Type B pancreatic cell (in vitro differentiated cells): ENCODE results near the genes RSU1, STAM and MRC1.

GRCh38 chr10:15325598-15326120, 45.4 kb downstream of the FAM171A1 start:
- PRO-cap: no peak

DNA sequence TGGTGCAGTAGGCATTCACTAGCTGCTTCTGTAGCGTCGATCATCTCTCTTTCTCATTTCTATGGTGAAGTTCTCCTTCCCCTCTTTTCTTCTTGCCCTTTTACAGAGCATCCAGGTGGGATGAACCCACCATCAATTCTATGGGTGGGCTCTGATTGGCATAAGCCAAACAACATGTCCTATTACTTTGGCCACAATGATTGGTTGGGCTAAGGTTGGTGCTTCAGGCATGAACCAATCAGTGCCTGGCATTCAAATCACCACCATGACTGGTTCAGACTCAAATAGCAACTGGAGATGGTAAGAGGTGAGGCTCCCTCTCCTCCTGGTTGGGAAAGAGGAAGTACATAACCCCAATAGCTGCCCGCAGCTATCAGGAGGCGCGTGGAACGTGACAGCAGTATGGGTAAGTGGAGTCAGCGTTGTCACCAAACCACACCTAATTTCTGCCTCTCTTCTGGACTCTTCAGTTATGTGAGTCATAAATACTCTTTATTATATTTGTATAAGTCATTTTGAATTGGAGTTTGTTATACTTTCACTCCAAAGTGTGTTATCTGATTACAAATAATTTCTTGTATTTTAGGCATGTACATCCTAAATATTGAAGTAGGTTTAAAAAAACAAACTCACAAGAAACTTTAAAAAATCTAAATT, 17.9 kb upstream of the ITGA8 start:
- PRO-cap: no peak

DNA sequence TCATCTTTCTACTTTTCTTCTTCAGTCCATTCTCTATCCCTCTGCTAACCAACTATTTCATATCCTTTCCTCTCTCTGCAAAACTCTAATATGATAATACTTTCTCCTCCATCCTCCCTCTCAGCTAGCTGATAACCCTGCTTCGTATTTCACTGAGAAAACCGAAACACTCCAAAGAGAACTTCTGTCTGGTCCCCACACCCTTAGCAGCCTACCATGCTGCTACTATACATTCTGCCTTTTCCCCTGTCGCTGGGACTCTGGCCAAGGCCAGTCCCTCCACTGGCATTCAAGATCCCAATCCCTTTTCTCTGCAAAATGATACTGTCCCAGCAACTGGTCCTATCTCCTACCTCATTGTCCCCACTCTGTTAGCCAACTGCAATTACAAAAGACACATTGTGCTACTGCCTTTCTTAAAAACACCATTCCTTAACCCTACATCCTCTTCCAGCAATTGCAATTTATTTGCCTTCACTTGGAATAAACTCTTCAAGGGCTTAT, 113.6 kb upstream of the C1QL3 start:
- PRO-cap: no peak

DNA sequence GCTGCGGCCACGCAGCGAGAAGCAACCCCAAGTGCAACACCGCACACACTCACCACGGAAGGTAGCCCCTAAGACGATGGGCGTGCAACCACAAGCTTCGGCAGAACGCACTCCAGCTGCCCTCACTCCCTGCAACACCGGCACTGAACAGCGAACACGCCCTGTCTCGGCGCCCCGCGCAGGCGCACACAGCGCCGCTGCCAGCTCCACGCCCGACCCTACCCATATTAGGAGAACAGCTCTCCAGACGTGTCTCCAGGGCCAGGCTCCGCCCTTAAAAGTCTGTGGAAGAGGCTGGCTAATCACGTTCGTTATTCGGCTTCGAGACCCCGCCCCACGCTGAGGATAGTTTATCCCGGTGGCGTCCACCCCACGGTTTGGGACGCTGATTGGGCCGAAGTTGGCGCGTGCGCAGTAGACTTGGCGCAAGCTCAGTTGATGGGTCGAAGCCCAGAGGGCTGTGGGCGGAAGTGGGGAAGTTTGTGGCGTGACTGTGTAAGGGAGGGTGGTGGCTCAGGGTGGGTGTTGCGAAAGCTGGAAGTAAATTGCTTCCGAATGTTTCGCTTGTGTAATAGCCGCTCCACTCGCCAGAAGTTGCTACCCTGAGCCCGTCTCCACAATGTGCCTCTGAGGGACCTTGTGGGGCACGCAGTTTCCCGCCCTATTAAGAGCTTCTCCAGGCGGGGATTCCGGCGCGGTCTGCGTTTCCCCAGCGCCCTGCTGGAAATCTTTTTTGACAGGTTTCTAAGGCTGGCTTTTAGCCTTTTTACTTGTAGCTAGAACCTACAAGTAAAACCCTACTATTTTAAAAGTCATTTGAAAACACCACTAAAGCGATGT, at the start of gene RSU1:
RSU1 (minus strand) TSS at position 163 of the 840 bp plus-strand sequence.
- PRO-cap: unidirectional peak, minus-strand start at position 145 of the sequence; bidirectional peak, plus-strand start at position 590 of the sequence, minus-strand start at position 226 of the sequence; unidirectional peak, plus-strand start at position 667 of the sequence

DNA sequence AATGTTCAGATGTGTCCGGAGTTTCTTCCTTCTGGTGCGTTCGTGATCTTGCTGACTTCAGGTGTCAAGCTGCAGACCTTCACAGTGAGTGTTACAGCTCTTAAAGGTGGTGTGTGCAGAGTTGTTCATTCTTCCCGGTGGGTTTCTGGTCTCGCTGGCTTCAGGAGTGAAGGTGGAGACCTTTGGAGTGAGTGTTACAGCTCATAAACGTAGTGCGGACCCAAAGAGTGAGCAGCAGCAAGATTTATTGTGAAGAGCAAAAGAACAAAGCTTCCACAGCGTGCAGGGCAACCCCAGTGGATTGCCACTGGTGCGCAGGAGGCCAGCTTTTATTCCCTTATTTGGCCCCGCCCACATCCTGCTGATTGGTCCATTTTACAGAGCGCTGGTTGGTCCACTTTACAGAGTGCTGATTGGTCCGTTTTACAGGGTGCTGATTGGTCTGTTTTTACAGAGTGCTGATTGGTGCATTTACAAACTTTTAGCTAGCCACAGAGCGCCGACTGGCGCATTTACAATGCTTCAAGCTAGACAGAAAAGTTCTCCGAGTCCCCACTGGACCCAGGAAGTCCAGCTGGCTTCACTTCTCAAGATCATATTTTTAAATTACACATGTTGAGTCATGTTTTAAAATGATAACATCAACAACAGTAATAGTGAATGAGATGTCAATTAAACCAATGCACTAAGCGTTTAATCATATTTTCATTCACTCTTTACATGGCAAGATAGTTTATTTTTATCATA, 128.4 kb downstream of the CUBN start:
- PRO-cap: no peak

- PRO-cap: no peak
Observed at GRCh38 chr10:17003741-17004504, 125.7 kb downstream of the CUBN start.

DNA sequence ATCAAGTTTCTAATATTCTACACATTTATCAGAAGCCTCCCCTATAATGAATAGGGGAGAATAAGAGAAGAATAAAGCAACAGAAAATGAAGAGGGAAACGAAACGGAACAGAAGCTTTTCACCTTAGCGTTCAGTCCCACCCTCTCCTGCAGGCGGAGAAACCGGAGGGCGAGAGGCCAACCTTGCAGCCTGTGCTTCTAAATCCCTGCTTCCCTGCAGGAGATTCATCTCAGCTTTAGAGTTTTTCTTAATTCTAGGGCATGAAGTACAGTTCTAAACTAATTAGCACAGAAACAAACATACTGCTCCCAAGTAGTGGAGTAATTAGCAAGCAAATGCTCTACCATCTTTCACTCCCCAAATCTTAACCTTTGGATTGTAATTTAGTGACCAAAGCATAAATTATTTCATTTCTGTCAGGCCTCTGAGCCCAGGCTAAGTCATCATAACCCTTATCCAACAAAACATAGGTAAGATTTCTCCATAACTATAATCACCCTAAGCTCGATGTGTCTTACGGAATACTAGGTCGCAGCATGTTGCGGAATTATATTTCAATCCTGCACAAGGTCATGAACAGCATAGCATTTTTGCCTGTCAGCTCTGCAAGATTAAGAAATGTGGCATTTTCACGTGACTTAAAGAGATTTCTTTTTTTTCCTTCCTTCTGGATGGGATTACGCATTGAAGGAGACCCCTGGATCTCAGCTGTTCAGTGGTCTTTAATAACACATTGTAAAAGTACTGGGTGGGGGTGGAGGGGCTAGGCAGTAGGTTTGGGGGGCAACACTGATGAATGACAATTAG, 107.0 kb downstream of the CUBN start:
- PRO-cap: no peak

- PRO-cap: no peak
Observed at GRCh38 chr10:17214687-17215695, 13.1 kb upstream of the VIM start.

GRCh38 chr10:17230438-17230807, 2.4 kb downstream of the VIM start:
- PRO-cap: bidirectional peak, plus-strand start at chr10:17230648, minus-strand start at chr10:17230512

DNA sequence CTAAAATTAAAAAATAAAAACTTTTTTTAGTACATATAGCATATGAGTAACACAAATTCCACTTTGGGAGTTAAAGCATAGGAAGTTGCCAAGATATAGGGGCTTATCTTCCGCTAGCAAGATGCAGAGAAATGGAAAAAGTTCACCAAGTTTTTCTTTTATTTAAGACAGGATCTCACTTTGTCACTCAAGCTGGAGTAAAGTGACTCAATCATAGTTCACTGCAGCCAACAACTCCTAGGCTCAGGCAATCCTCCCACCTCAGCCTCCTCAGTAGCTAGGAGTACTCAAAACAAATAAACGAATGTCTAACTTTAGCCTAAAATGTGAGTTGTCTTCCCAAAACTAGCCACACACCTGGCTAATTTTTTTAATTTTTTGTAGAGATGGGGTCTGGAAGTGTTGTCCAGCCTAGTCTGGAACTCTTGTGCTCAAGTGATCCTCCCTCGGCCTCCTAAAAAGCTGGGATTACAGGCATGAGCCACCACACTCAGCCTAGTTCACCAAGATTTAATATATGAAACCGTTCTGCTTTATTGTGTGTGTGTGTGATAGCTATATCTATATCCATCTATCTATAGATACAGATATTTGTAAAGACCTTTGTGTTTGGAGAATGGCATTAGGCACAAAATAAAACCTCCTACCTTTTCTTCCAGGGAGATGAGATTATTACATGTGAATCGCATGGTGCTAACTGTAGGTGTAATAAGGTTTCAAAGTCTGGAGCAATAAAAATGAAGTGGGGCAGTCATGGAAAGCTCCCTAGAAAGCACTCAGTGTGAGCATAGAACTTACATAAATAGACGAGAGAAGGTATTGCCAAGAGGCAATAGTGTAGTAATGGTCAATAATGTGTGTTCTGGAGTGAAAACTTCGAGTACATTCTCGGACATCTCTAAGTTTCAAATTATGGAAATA, 10.1 kb downstream of the VIM start:
- PRO-cap: no peak

GRCh38 chr10:17431916-17432599, 22.3 kb downstream of the ST8SIA6 start:
- PRO-cap: no peak

DNA sequence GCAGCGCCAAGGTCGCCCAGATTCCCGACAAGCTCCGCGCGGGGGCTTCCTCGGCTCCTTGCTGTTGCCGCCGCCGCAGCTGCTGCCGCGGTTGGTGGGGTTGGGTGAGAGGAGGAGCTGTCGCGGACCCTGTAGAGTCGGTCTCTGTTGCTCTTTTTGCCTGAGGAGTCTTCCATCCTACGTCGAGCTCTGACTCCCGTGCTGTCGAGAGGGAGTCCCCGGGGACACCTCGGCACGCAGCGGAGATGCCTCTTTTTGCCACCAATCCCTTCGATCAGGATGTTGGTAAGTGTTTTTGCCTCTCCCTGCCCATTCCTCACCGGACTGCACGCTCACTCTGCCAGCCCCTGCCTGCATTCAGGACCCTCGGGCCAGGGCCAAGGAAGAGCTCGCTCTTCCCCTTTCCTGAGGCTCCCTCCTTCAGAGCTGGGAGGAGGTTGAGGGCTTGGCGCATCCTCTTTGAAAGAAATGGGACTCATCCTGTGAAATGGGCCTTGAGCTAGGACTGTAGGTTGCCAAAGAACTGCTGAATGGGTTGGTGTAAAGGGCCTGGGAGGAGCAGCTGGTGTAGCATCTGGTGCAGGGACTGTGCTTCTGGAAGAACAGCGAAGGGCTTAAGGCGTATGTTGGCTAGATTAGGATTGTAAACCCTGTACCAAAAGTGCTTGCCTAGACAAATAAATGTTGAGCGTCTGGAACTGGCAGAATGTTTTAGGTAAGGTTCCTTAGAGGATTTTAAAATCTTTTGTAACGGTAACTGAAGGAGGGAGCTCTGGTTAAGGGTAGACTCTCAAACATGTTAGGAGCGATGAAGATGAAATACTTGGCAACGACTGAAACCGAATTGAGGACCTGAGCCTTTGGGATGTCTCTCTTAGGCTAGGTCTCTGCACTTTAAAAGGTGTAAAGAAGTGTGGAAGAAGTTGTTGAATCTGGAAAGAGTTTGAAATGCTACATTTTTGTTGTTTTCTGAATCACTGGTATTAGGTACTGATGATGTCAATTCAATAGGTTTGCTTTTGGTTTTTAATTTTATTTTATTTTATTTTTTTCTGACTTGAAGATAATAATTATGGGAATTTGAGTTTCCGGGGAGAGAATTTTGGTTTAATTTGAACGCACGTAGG, at the start of gene STAM:
STAM (plus strand) TSS at position 57 of the 1,127 bp plus-strand sequence.
- PRO-cap: bidirectional peak, plus-strand start at position 88 of the sequence, minus-strand start outside the sequence

DNA sequence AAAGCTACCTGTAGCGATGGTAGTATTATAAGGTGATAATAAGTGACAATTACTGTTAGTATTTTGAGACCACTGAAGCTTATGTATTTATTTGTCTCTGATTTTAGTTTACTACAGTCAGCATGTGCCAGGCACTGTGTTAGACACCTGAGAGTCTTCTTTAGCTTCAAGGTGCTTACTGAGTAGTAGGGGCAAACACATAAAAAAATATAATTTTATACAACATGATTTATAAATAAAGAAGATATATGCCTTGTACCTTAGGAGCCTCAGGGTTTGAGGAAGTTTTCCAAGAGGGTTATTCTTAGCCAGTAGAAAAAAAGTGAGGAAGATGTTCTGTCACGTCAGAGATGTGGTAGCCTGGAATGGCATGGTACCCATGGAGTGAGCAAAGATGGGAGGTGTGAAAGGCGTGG, 40.7 kb upstream of the TMEM236 start:
- PRO-cap: no peak

DNA sequence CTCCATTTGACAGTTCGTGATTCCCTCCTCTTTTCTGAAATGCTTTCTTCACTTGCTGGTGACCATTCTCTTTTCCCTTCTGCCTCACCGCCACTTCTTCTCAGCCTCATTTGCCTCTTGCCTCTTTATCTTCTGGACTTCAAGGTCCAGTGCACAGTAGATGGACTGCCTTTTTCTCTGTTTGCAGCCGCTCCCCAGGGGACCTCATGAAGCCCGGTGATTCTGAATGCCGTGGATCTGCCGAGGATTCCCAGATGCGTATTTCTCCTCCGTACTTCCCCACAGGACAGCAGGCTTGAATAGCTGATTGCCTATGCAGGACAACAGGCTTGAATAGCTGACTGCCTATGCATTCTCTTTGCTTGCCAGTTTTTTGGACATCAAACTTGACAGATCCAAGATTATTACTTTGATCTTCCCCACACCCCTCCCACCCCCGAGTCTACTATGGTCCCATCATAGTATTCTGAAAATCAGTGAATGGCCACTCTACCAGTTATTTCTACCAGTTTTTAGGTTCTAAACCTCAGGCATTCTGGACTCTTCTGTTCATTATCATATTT, 38.8 kb upstream of the TMEM236 start:
- PRO-cap: no peak

DNA sequence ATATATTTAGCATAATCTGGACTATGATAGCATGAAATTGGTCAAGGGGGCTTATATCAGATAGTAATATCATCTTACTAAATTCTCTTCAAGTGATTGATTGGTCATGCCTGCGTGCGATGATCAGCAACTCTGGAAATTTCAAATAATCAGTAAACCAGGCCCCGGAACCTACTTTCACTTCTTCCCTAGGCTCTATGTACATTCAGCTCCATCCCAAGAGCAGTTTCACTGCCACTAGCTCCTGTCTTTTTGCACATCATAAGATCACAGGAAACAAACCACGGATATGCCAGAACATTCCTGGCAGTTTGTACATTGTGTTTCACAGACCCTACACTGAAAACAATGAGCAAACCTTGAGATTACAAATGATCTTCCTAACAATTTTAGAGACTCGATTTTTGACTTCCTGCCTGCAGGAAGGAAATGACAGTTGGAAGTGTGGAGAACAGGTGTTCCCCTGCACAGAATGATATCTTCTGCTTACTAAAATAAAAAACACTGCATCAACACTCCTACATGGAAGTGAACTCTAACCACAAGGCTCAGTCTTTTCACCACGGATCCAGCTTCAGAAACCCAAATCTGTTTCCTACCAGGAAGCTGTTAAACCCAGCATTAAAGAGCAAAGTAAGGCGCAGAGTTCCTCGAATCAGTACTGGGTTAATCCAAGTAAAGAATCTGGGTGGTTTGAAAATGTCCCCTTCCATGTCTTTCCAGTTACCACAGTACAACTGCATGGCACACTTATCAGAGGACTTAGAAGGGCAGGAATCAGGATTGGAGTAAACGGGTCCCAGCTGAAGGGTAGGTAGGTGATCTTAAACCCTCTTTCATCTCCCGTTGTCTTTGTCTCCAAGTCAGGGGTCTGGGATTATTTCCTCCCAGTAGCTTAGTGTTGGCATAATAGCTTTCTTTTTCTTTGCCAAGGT, 7.5 kb upstream of the TMEM236 start:
- PRO-cap: no peak

DNA sequence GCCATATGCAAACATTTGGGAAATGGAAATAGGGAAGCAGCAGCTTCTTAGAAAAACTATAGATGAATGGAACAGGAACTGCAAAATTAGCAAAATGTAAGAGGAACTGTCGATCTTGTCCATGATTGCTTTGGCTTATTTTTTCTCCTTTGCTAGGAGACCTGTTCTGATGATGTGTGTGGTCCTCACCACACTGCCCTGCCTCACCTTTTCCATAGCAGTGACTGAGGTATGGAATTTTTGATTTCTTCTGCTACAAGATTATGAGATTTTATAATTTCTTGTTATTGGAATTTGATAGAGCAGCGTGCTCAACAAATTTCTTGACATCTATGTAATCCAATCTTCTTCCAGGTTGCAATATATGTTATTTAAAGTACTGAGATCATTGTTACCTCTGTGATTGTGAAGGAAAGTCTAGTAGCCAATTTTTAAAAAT, 19.2 kb downstream of the TMEM236 start:
- PRO-cap: no peak

DNA sequence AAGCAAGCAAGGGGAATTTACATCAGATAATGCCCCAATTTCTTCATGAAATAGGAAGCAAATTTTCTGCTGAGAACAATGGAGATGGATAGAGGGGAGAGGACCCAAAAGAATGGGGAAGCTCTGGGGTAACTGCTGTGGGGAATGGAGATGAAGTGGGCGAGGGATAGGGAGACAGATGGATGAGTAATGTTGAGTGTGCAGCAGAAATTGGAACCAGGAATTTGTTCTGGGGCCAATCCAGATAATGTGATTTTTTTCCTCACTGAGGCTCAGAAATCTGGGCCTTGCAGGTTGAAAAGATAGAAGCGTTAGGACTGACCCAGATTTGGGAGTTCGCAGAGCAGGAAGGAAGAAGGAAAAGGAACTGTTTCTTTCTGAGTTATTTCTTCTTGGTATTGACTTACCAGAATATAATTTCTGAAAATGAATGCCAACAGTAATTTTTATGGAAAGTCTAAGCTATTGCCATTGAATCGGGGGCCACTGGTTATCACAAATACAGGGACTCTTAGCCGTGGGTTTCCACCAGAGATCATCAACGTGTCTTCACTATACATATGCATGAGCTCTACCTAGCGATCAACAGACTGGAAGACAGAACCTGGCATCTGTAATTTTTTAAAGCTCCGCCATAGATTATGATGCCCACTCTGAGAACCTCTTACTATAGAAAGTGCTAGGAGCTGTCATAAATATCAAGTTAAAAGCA, 24.3 kb upstream of the MRC1 start:
- PRO-cap: no peak

GRCh38 chr10:17808877-17809871, at the start of gene MRC1:
Gene MRC1, plus strand, starts transcription at chr10:17809348.
- PRO-cap: no peak

- PRO-cap: no peak
Observed at GRCh38 chr10:17859680-17860230, 50.6 kb downstream of the MRC1 start.

- PRO-cap: no peak
Observed at GRCh38 chr10:18141318-18142058, 1.3 kb downstream of the CACNB2 start.